Measurements from ENCODE around the gene NSUN6.

GRCh38 chr10:18616380-18616684, 35.1 kb downstream of the NSUN6 start:
- PRO-cap = no peak

GRCh38 chr10:18618890-18619466, 32.4 kb downstream of the NSUN6 start:
- PRO-cap = no peak

GRCh38 chr10:18649348-18649926, 1.9 kb downstream of the NSUN6 start:
- PRO-cap = no peak

GRCh38 chr10:18651241-18652141, at the start of gene NSUN6:
TSS of gene NSUN6 (minus strand) at chr10:18651587.
- PRO-cap = bidirectional peak, plus-strand start at chr10:18651691, minus-strand start at chr10:18651587

- PRO-cap = no peak
These were observed 2.3 kb downstream of the ARL5B start for GRCh38 chr10:18661337-18662054.

GRCh38 chr10:19030124-19030323, 18.6 kb upstream of the MALRD1 start:
- PRO-cap = unidirectional peak, minus-strand start at chr10:19030199

DNA sequence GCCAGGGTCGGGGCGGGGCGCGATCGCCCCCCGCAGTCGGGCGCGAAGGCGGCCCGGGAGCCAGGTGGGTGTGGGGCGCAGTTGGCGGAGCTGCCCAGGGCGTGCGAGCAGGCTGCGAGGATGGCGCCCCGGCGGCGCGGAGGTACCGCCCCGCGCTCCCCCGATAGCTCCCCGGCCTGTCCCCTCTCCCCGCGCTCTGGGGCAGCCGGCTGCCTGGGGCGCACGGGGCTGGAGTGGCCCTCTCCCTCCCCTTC, 552 bp upstream of the PLXDC2 start:
- PRO-cap = no peak

GRCh38 chr10:19834577-19835359, 18.5 kb downstream of the PLXDC2 start:
- PRO-cap = no peak

GRCh38 chr10:19868895-19869389, 52.7 kb downstream of the PLXDC2 start:
- PRO-cap = no peak

- PRO-cap = no peak
These were observed 185.4 kb downstream of the PLXDC2 start for GRCh38 chr10:20001595-20002142.

- PRO-cap = no peak
These were observed 304.7 kb downstream of the PLXDC2 start for GRCh38 chr10:20120701-20121613.

DNA sequence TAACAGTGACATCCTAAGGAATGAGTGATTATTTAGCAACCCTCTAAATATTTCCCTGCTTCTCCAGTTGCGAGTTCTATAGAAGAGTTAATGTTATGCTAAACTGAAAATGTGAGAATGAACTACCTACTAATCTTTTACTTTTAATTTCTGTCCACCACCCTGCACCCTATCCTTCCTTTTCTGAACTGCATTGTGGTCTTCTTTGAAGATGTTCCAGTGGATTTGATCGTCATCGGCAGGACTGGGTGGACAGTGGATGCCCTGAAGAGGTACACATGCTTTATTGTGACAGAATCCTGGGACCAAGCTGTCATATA, 395.2 kb downstream of the PLXDC2 start:
- PRO-cap = no peak

- PRO-cap = no peak
These were observed 29.2 kb downstream of the NEBL start for GRCh38 chr10:20867992-20868256.

- PRO-cap = no peak
These were observed 5.8 kb downstream of the NEBL start for GRCh38 chr10:20891406-20891655.

GRCh38 chr10:20981972-20982264, 84.8 kb upstream of the NEBL start:
- PRO-cap = no peak

GRCh38 chr10:21077748-21078113, 180.6 kb upstream of the NEBL start:
- PRO-cap = no peak

DNA sequence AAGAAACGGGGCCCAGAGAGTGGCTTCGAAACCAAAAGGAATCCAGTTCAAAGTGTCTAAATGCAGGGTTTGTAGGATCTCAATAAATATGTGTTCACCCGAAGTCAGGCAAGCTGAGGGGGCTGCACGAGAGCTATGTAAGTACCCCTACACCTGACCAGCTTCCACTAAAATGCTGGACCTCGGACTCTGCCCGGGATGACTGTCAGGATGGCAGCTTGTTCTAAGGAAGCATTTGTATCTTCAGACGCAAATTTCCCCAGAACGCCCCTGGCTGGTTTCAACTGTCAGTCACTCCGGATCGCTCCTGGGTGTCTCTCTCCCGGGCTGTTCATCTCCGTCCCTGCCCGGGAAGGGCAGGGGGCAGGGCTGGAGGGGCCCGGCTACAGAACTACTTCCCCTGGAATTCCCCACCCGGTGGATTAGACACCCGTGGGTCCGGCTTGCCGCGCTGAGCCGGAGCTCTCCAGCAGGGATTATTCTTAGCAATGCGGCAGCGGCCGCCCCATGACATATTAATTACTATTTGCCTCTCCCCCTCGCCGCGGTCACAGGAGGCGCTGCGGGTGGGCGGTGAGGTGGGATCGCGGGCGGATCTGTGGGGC, 275.8 kb upstream of the NEBL start:
- PRO-cap = no peak

- PRO-cap = no peak
These were observed 277.6 kb upstream of the NEBL start for GRCh38 chr10:21174743-21175122.

DNA sequence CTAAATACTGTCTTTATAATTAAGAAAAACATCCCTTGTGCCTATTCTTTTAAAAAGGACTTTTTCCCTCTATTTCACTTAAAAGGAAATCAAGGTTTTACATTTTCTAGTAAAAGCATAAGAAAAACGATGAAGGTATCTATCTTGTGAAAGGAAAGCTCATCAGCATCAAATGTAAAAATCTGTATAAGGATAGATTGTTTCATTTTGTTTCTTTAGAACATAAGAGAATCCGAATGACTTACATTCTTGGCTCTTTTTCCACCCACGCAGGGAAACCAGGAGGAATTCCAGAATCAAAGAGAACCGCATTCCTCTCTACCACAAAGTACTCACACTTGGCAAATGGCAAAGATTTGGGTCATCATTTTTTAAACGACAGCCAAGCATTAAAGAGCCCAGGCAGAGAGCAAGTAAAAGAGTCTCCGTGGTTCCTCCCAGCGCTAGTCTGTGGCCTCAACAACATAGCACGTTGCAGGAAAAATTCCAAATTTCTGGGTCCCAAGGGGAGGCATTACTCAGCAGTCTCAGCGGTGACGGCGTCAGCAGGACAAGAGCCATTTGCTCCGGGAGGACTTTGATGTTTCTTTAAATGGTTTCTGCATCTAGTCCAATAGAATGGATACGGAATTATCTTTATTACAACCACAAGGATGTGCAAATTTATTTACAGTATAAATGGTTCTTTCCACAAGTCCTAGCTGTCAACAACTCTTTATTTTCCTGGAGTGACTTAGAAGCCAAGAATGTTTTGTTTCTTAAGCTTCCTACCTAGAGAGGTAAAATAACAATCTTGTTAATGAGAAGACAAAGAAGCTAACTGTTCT, 232.7 kb downstream of the SKIDA1 start:
- PRO-cap = unidirectional peak, plus-strand start at position 420 of the sequence; bidirectional peak, plus-strand start at position 530 of the sequence, minus-strand start at position 452 of the sequence

- PRO-cap = no peak
These were observed 194.9 kb downstream of the SKIDA1 start for GRCh38 chr10:21330390-21331161.